Metastatic Breast Carcinoma in the Brain (tissue), 10 donors: ENCODE results near the genes RABGGTA and SDR39U1.

DNA sequence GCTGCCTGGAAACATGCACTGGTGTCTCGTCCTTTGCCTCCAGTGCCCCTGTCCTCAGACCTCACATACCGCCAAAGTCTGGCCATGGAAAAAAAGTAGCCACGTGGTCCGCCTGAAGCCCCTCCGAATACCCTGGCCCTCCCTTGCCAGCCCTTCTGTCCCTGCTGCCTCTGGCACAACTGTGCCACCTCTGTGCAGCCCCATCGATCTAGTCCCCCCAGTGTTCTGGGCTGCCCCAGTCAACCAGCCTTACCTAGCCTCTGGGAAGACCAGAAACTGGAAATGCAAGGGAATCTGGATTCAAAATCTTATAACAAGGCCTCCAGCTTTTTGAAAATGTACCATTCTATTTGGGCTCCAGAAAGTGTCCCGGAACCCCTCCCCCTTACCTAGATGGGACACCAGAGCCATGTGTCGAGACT, 391 bp downstream of the DHRS4L2 start:
- PRO-cap, 10 experiments = peak in 2 of 10 experiments; most common minus-strand start position 210 of the sequence (in 2)

- PRO-cap, 10 experiments = no peak in any of the 10 experiments
These were observed 9.7 kb downstream of the CARMIL3 start for GRCh38 chr14:24061395-24062059.

DNA sequence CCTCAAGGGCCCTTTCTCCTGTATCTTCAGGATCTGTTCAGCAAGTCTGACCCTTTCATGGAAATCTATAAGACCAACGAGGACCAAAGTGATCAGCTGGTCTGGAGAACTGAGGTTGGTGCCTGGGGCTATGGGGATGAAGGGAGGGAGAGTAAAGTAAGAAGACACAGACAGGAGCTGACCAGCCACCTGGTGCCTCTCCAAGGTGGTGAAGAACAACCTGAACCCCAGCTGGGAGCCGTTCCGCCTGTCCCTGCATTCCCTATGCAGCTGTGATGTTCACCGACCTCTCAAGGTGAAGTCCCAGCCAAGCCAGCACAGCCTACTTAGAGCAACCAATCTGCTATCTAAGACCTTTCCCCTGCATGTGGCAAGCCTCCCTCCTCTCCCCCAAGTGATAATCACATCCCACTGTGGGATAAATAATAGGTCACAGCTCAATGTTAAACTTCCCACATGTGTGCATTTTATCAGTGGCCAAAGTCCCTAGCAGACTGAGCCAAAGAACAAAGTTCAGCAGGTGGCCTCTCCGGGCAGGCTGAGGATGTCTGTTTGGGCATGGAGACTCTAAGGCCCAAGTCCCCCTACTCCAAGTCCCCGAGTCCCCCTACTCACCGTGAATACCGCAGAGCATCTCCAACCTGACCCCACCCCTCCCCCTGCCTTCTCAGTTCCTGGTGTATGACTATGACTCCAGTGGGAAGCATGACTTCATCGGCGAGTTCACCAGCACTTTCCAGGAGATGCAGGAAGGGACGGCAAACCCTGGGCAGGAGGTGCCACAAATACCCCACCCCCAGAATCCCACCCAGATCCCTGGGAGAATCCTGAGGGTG, 3.4 kb downstream of the CPNE6 start:
- PRO-cap, 10 experiments = no peak in any of the 10 experiments

GRCh38 chr14:24103281-24103828, 9.2 kb downstream of the PCK2 start:
- PRO-cap, 10 experiments = no peak in any of the 10 experiments

- PRO-cap, 10 experiments = no peak in any of the 10 experiments
These were observed 6.7 kb downstream of the IPO4 start for GRCh38 chr14:24181852-24182334.

DNA sequence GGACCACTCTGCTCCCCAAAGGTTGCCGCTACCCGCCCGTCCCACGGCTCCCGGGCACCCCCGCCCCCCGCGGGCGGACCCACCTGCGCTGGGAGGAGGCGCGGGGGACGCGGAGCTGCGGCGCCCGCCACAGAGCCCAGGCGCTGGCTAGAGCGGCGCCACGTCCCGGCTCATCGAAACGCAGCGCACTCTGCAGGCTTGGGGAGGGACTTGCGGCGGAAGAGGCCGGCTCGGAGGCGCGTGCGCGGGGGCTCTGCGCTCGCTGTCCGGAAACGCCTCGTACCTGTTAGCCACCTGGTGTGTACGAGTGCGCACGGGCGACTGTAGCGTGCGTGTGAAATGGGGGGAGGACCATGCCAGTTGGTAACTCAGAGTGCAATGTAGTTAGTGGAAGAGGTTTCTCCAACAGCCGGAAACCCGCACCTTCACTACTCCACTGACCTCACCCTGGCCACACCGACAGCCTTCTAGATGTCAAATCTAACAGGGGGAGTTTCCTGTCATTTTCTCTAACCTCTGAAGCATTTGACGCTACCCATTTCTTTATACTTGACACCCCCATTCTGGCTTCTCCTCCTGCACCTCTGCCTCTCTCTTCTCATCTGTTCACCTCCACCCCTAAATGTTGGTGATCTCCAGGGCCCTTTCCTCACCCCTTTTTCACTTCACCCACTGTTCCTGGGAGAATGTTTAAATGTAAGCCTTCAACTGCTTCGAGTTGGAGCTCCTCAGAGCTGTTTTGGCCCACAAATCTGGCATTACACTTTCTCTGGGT, at the start of gene RABGGTA:
TSS of gene RABGGTA (minus strand) at position 194 of the 775 bp plus-strand sequence.
- PRO-cap, 10 experiments = peak in 10 of 10 experiments; most common plus-strand start position 208 of the sequence (in 2); most common minus-strand start position 192 of the sequence (in 9)

DNA sequence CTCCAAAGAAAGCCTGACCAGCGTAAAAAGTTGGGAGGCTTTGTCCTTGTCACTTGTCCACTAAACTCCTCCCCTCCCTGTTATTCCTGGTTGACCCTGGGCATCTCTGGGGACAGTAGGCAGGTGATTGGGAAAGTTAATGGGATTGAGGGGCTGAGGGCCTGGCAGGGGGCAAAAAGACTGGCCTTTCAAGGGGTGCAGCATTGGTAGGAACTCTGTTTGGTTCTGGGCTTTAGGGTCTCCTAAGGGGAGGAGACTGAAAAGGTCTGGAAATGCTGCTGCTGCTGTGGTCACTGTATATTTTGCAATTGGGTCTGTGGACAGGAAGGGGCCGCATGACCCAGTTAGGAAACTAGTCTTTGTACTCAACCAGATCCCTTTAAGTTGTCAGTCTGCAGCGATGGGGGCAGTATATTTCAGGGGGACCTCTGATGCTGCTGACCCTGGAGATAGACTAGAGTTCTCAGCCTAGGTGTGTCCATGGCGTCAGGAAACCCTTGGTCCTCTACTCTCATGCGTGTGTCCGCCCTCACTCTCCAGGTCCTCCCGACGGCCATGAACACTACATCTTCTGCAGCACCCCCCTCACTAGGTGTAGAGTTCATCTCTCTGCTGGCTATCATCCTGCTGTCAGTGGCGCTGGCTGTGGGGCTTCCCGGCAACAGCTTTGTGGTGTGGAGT, 3.9 kb downstream of the LTB4R start:
- PRO-cap, 10 experiments = peak in 1 of 10 experiments; most common plus-strand start position 382 of the sequence (in 1)

- PRO-cap, 10 experiments = no peak in any of the 10 experiments
These were observed 10.7 kb downstream of the LTB4R start for GRCh38 chr14:24321992-24322509.

- PRO-cap, 10 experiments = no peak in any of the 10 experiments
These were observed 14.1 kb upstream of the NFATC4 start for GRCh38 chr14:24353828-24354414.

GRCh38 chr14:24372364-24373108, 4.6 kb downstream of the NFATC4 start:
- PRO-cap, 10 experiments = peak in 1 of 10 experiments; most common plus-strand start chr14:24373012 (in 1); most common minus-strand start chr14:24372700 (in 1)

DNA sequence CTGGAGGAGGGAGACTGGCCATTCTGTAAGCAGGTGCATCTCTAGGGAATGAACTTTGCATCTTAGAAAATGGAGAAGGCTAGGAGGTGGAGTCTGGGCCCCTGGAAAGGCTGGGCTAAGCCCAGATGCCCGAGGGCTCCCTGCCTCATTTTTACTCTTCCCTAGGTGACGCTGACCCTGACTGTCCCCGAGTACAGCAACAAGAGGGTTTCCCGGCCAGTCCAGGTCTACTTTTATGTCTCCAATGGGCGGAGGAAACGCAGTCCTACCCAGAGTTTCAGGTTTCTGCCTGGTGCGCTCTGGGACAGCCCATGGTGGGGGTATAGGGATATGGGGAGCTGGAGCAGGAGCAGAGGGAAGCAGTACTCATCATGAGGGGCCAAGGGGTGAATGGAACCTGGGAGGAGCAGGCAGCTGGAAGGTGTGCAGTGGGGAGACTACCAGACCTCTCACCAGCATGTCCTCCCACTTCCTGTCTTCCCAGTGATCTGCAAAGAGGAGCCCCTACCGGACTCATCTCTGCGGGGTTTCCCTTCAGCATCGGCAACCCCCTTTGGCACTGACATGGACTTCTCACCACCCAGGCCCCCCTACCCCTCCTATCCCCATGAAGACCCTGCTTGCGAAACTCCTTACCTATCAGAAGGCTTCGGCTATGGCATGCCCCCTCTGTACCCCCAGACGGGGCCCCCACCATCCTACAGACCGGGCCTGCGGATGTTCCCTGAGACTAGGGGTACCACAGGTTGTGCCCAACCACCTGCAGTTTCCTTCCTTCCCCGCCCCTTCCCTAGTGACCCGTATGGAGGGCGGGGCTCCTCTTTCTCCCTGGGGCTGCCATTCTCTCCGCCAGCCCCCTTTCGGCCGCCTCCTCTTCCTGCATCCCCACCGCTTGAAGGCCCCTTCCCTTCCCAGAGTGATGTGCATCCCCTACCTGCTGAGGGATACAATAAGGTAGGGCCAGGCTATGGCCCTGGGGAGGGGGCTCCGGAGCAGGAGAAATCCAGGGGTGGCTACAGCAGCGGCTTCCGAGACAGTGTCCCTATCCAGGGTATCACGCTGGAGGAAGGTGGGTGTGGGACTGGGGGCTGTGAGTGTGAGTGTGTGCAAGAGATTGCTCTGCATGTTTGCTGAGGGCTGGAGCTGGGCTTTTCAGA, 8.2 kb downstream of the NFATC4 start:
- PRO-cap, 10 experiments = peak in 4 of 10 experiments; most common plus-strand start position 148 of the sequence (in 2); most common minus-strand start position 732 of the sequence (in 4)

DNA sequence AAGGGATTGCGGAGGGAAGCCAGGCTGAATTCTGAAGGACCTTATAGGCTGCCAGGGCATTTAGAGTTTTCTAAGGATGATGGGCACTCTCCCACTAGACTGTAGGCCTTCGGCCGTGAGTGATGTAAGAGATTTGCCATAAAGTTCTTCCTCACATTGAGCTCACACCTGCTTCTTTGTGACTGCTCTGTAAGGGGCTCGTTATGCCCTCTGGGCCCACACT, 12.2 kb downstream of the NFATC4 start:
- PRO-cap, 10 experiments = no peak in any of the 10 experiments

DNA sequence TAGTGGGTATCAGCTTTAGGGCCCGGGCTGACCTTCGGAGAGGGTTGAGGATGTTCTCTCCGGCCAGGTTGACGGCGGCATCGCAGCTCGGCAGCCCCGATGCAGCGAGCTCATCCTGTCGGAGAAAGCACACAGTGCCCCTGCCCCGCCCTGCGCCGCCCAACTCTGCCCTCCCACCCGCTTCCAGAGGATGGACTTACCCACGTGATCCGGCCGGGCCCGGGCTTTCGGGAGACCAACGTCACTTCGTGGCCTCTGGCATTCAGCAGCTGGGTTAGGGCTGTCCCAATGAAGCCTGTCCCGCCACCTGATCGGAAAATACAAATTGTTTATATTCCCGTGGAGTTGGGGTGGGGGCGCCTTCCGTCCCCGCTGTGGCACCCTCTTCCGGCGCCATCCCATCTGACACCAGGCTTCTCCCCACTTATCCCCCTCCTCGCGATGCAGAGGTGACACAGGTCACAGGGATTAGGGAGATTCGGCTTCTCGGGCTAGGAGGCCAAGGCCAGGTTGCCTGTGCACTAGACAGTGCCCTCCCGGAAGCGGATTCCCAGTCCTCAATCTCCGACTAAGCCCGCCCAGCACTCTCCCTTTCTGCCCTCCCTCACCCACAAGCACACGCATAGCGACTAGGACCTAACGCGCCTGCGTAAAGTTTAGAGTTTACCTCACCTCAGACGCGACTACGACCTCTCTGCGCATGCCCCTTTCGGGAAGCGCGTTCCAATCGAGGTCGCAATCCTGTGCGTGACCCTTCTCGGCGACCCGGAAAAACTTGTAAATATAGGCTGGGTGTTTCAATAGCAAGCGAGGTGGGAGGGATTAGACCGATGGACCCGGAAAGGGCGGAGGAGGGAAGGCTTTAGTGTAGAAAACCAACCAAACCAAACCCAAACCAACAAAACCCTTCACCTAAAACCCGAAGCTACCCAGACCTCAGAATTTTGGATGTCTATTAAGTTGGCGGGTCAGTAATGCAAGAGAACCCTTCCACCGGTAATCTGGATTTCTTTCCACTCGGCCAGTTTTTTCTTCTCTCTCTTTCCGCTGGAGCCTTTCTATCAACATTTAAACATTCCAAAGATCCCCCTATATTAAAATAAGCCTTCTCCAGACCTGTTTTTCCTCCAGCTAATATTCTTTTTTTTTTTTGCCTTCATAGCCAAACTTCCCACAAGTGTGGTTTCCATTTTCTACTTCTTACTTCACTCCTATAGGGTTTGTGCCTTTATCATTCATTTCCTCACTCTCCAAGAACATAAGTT, at the start of gene SDR39U1:
TSS of gene SDR39U1 (minus strand) at position 631 of the 1,265 bp plus-strand sequence.
- PRO-cap, 10 experiments = peak in 10 of 10 experiments; most common plus-strand start position 208 of the sequence (in 9); most common minus-strand start position 596 of the sequence (in 9)

- PRO-cap, 10 experiments = peak in 1 of 10 experiments; most common plus-strand start chr14:24818358 (in 1); most common minus-strand start chr14:24818176 (in 1)
These were observed 184.0 kb upstream of the GZMB start for GRCh38 chr14:24817712-24818763.

GRCh38 chr14:24839617-24840293, 205.8 kb upstream of the GZMB start:
- PRO-cap, 10 experiments = no peak in any of the 10 experiments

DNA sequence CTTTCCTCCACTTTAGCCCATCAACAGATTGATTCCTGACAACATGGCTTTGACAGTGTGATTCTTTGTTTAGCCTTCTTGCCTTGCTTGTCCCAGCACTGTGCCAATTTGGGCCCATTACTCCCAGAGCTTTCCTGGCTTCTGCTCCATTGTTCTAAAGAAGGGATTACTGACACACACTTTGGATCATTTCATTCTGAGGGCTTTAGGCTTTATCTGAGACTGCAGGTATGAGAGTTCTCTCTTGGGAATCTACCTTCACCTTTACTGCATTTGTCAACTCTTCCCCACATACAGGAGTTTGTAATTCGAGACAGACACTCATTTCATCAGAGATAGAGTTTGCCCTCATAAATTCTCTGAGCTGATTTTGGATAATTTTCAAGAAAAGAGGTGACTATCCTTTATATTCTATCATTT, 206.4 kb upstream of the GZMB start:
- PRO-cap, 10 experiments = no peak in any of the 10 experiments

GRCh38 chr14:24856858-24857301, 193.1 kb downstream of the STXBP6 start:
- PRO-cap, 10 experiments = no peak in any of the 10 experiments

- PRO-cap, 10 experiments = no peak in any of the 10 experiments
These were observed 75.8 kb downstream of the STXBP6 start for GRCh38 chr14:24974220-24974480.

- PRO-cap, 10 experiments = peak in 1 of 10 experiments; most common minus-strand start chr14:25091080 (in 1)
These were observed 40.9 kb upstream of the STXBP6 start for GRCh38 chr14:25090986-25091185.

- PRO-cap, 10 experiments = no peak in any of the 10 experiments
These were observed 52.9 kb upstream of the STXBP6 start for GRCh38 chr14:25102765-25103251.